Frontal cortex (tissue), 2 donors: ENCODE measurements around a stretch of chr3.

- RAMPAGE, long total RNA = no peak
Observed at GRCh38 chr3:69180782-69181658, 58.6 kb upstream of the LMOD3 start.

DNA sequence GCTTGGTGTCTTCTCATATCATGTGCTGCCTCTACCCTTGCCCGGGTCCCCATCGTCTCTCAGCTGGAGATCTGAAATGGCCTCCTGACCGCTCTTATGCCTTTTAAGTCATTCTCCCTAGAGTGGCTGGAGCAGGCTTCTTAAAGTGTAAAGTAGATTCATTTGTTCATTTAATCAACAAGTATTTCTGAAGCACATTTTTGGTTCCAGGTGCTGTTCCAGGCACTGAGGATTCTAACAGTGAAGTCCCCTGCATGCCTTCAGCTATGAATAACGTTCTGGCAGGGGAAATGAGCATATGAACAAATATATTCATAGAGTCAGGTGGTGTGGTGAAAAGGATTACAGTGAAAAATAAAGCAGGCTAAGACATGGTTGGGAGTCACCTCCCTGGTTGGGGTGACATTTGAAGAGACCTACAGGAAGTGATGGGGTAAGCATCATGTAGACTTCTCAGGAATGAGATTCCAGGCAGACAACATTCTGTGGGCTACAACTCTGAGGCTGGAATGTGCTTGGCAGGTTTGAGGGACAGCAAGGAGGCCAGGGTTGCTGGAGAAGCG, 15.1 kb downstream of the FRMD4B start:
- RAMPAGE, long total RNA = no peak

DNA sequence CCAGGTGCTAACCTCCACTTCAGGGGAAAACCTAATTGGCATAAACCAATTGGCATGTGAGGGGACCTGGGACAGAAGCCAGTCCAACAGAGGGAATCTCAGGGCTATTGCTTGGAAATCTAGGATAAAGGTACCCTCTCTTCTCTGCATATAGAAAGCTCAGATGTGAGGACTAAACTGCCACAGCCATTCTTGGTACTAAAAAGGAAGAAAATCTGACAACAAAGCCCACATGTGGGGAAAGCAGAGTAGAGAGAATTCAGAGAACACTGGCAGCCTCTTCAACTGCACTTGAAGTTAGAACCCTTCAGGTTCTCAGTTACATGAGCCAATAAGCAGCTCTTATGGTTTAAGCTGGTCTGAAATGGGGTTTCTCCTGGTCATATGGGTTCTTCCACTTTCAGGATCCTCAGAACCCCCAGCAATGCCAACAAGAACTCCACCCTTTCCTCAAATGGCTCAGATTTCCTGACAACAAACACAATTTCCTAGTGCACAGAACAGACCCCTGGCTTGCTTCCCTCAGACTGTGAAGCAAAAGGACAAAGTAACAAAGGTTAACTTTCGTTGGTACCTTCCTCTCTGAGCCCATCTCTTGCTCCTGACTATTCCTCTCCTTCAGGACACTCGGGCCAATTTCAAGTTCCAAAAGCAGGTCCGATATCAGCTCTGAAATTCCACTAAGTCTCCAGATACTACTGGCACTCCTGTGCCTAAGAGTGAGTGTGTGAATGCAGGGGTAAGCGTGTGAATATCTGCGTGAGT, 23.9 kb upstream of the FRMD4B start:
- RAMPAGE, long total RNA = no peak

- RAMPAGE, long total RNA = no peak
Observed at GRCh38 chr3:69784957-69785405, 45.7 kb downstream of the MITF start.

- RAMPAGE, long total RNA = no peak
Observed at GRCh38 chr3:69898756-69899425, 159.6 kb downstream of the MITF start.

- RAMPAGE, long total RNA = no peak
Observed at GRCh38 chr3:69999167-69999831, 260.0 kb downstream of the MITF start.

DNA sequence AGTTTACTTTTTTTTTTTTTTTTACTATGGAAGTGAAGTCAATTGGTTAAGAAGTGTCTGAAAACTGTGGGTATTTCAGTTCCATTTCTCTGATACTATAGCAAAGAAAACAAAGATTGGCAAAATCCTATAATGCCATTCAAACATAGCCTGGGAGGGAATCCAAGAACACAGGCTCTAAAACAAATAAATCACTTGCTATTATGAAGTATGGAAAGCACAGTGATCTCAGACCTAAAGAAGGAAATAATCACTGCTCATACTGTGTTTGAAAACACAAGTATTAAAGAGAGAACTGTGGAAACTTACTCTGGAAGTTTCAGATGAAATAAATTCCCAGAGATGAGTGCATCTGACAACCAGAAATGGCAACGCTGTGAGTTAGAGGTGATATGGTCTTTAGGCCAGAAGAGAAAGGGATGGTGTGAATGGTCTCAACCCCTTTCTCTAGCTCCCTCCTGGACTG, 272.4 kb downstream of the MITF start:
- RAMPAGE, long total RNA = no peak

- RAMPAGE, long total RNA = no peak
Observed at GRCh38 chr3:71010499-71011220, 572.9 kb downstream of the FOXP1 start.

DNA sequence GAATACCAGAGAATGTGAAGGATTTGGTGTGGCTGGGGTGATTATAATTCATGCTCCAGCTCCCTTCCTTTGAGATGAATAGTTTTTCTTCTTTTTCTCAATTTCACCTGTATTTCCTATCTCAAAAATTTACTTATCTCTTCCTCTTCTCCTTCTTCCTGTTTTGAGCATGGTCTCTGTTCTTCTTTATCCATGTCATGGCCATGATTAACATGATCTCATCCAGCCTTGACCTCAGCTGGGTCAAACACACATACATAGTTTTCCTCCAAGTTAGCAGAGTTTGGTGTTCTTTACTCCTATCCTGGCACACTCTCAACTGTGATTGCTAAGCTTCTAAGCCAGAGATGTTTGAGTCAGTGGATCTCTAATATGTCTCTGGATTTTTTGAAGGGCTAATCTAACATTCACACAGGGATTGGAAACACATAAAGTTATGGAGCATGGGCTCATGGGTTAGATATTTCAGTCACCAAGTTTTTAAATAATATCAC, 506.9 kb downstream of the FOXP1 start:
- RAMPAGE, long total RNA = no peak

DNA sequence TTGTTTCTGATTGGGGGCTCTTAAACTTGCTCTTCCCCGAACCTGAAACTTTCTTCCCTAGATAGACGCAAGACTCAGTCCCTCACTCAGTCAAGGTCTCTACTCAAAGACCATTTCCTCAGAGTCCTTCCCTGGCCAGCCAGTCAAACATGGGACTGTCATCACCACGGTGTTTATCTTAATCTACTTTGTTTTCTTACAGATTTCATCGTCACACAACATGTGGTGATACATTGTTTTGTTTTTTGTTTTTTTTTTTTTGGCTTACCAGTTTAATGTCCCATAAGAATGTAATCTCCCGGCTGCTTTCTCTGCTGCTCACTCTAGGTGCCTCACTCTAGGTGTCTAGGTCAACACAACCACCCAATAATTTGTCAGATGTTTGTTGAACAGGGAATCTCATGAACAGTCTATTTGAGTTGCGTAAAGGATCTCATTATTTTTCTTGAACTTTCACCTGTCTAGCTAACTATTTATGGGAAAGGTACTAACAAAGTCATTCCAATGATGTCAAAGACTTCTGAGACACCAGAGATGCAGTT, 495.3 kb downstream of the FOXP1 start:
- RAMPAGE, long total RNA = no peak

GRCh38 chr3:71319583-71320285, 263.8 kb downstream of the FOXP1 start:
- RAMPAGE, long total RNA = no peak

- RAMPAGE, long total RNA = no peak
Observed at GRCh38 chr3:71490456-71491241, 92.9 kb downstream of the FOXP1 start.

DNA sequence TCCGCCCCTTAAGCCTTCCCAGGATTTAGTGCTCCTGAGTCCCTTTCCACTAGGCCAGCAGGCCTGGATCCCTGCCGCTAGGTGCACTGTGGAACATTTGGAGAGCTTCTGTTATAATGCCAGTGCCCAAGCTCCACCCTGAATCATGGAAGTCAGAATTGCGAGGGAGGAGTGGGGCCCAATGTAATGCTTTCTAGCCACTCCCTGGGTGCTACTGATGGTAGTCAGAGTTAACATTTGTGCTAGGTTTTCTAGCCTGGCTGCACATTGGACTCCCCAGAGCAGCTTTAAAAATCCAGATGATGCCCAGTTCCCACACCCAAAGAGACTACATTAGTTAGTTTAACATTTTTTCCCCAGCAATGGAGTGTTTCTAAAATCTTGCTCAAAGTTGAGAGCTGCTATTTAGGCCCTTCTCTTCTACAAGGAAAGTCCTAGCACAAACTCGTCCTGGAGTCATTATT, 366.6 kb upstream of the PROK2 start:
- RAMPAGE, long total RNA = no peak

GRCh38 chr3:72153580-72154017, 368.7 kb upstream of the PROK2 start:
- RAMPAGE, long total RNA = no peak

DNA sequence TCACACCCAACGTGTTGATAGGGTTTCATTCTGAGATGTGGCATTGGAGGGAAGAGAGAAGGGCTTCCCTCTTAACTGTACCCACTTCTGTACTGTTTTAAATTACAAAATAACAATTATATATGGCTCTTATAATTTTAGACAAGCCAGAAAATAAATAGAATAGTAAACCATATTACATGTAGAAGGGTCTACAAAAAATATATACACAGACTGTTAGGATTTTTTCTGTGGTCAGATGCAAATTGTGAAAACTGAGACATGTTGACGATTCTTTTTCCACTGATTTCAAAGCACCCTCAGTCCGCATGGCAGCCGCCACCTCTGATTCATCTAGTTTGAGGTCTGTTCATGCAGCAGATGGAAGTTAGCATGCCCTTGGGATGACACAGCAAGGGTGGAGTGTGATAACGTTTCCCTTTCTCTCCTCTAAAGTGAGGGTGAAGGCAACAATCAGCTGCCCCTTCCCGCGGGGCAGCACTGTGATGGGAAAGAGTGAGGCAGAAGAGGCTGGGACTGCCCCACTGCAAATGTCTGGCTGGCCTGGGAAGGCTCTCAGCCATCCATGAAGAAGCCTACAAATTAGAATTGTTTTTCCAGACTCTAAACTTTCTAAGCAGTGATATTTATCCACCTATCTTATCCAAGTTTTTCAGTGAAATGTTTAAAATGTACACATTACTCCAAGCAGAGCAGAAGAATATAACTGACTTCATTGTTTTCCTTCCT, 401.1 kb upstream of the PROK2 start:
- RAMPAGE, long total RNA = no peak

- RAMPAGE, long total RNA = no peak
Observed at GRCh38 chr3:72255730-72256620, 471.0 kb upstream of the PROK2 start.

GRCh38 chr3:72318341-72318960, 529.8 kb downstream of the SHQ1 start:
- RAMPAGE, long total RNA = no peak

- RAMPAGE, long total RNA = no peak
Observed at GRCh38 chr3:72336871-72337490, 511.3 kb downstream of the SHQ1 start.

DNA sequence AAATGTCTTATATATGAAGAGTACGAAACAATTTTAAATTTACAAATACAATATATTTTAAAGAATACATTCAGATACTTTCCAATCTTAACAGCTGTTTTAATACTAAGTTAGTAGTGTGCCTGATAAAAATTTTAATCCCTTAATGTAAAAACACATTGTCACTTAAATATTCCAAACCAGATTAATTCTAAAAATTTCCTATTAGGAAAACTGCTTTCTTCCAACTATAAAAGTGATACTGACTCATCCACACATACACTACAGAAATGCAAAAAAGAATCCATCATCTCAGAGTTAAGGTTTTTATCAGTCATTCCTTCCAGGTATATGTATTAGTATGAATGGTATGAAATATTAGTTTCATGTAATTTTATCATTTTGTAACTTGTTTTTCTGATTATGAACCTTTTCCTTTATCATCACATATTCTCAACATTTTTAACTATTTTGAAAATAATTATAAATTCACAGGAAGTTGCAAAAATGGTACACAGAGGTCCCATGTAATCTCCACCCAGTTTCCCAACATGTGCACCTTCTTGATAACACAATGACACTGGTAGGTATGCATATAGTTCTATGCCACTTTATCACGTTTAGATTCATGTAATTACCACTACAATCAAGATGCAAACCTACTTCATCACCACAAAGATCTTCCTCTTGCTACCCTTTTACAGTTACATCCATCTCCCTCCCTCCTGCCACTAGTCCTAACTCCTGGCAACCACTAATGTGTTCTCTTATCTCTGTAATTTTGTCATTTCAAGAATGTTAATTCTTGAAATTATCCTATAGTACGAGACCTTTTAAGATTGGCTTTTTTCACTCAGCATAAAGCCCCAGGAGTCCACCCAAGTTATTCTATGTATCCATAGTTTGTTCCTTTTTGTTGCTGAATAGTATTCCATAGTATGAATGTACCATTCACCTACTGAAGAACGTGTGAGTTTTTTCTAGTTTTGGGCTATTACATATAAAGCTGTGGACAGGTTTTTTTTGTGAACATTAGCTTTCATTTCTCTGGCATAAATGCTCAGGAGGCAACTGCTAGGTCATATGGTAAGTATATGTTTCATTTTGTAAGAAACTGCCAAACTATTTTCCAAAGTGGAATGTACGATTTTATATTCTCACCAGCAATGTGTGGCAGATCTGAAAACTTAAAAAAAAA, 413.9 kb downstream of the SHQ1 start:
- RAMPAGE, long total RNA = no peak

DNA sequence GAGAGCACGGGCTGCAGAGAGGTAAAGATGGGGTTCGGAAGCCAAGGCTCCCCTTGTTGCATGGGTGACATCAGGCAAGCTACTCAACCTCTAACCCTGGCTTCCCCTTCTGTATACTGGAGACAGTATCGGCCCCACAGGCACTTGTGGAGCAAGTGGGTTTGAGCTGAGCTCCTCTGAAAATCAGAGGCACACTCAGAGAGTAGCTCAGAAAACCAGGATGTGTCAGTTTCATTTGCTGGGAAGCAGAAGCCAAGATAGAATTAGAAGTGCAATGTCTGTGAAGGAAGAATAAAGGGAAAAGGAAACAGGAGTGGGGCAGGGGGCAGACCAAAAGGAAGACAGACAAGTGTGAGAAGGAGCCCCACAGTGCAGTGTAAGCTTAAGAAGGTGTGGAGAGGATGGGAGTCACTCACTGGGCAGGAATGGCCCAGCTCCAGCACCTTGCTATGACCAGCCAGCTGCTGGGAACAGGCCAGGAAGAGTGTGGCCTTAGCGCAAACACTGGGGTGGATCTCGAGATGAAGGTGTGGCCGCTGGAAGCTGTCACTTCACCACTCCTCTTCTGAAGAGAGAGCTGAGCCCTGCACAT, 108.7 kb downstream of the SHQ1 start:
- RAMPAGE, long total RNA = no peak